Temporal lobe (tissue), 2 donors: ENCODE data around the genes SP3 and SP9.

GRCh38 chr2:173929608-173930062 is 35.5 kb downstream of the SP3 start:
- RAMPAGE, long total RNA = no peak

GRCh38 chr2:173949432-173949986 is 15.7 kb downstream of the SP3 start:
- RAMPAGE, long total RNA = no peak

DNA sequence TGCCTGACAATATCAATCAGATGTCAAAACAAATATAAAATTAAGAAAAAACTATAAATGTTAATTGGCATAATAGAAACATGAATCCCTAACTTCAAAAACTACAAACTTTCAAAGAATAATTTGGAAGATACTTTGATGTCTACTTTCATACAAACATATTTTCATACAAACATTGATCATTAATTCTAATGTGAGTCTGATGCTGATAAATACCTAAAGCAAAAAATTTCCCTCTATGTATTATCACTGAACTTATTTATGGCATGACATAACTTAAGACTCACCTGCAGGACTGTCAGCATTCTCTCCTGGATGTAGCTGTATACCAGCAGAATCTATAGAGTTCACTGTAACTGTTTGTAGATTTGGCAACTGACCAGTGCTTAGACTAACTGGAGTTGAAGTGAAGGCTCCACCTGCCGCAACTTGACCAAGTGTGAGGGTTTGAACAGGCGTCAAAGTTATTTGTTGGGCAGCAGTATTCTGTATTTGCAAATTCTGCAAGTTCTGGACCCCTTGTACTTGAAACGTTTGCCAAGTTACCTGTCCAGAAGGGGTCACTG is 10.5 kb downstream of the SP3 start:
- RAMPAGE, long total RNA = no peak

DNA sequence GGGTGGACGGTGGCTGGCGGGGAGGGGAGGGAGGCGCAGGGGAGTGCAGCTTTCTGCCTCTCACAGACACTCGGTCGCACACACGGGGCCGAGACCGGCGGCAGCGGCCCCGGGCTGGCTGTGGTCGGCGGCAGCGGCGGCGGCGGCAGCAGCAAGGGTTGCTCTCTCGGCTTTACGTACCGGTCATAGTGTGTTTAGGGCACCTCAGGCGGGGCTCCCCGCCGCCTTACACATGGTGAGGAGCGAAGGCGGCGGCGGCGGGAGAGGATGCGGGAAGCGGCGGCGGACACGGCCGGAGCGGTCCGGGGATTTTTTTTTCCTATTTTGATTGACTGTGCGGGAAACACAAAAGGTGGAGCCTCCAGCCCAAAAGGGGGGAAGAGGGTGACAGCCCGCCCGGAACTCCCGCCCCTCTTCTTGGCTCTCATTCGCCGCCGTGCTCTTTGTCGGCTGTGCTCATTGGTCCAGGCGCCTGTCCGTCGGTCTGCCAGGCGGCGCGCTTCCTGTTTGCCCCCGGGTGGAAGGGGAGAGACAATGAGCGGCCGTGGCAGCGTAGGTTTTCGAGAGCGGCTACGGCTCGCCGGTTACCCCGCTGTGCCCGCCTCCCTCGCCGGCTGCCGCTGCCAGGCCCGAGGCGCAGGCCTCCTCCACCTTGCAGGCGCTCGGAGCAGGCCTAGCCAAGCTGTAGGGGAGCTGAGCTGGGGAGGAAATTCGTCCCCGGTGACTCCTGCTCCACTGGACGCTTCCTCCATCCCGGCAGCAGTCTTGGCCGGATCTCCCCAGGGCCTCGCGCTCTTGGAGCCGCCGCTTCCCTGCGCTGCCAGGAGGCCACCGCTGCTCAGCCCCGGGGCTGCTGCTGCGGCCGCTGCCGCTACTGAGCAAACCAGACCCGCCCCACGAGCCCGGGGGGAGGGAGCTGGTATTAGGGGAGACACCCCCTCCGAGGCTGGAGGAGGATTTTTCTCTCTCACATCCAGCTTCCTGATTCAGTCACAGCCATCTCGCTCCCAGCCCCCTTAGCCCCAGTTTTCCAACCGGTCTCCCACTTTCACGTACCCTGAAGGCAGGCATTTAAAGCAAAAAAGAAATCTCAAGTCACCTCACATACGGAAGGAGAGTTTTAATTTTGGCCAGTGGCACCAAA is at the start of gene SP3:
SP3 (minus strand) TSS at position 389 of the 1,144 bp plus-strand sequence.
- RAMPAGE, long total RNA = start-site peak on the plus strand centred at position 522 of the sequence, 20 bp wide, 10 and 10 reads in 2 replicates

DNA sequence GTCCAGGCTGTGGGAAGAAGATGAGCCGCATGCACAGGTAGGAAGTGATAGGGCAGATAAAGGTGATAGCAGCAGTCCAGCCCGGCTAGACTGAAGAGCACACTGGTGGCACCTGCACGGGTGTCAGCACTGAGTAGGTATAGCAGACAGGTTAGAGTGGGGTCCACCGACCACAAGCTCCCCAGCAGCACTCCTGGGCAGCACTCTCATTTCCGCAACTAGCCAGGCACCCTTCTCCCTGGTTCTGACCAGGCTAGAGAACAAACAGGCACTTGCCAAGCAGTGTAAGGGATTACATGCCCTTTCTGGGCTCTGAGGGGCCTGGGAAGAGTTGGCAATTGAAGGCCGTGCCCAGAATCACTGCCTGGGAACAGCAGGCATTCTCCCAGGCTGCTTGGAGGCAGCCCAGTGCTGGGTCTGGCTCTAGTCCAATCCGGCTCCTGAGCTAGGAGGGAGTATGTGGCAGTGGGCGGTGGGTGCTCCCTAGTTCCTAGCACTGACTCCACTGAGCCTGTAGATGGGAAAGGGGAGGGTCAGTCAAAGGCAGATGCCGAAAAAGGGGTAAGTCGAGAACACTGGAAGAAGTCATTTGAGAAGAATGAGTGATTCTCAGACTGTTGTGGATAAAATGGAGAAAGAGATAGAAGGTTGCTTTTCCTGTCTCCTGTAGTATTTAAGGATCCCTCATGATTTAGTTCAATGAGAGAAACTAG is 34.1 kb upstream of the SP3 start:
- RAMPAGE, long total RNA = no peak

DNA sequence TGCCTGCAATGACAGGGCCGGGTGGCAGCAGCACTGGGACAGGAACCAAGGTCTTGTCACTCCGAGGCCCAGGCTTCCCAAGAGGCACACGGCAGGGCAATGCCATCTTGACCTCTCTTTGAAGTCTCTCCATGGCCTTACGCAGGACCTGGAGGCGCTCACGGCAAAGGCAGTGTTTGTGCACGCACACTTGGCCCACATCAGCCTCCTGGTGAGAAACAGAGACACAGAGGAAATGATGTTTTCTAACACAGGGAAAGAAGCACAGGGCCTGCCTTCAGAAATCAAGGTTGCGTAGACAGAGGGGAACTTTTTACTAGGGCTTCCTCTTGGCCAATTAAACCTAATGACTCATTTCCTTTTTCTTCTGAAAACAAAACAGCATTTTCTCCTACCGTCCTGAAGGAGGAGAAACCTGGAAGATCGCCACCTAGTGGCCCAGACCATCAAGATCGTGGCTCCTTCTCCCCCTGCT is 74.5 kb upstream of the SP3 start:
- RAMPAGE, long total RNA = no peak

- RAMPAGE, long total RNA = no peak
Observed at GRCh38 chr2:174117730-174118804, 130.3 kb downstream of the OLA1 start.

- RAMPAGE, long total RNA = no peak
Observed at GRCh38 chr2:174334368-174335162, at the start of gene SP9. Gene SP9, plus strand, starts transcription at chr2:174334954.

- RAMPAGE, long total RNA = no peak
Observed at GRCh38 chr2:174487539-174487795, 638 bp upstream of the GPR155 start.

- RAMPAGE, long total RNA = no peak
Observed at GRCh38 chr2:174569496-174569955, 28.1 kb downstream of the WIPF1 start.

DNA sequence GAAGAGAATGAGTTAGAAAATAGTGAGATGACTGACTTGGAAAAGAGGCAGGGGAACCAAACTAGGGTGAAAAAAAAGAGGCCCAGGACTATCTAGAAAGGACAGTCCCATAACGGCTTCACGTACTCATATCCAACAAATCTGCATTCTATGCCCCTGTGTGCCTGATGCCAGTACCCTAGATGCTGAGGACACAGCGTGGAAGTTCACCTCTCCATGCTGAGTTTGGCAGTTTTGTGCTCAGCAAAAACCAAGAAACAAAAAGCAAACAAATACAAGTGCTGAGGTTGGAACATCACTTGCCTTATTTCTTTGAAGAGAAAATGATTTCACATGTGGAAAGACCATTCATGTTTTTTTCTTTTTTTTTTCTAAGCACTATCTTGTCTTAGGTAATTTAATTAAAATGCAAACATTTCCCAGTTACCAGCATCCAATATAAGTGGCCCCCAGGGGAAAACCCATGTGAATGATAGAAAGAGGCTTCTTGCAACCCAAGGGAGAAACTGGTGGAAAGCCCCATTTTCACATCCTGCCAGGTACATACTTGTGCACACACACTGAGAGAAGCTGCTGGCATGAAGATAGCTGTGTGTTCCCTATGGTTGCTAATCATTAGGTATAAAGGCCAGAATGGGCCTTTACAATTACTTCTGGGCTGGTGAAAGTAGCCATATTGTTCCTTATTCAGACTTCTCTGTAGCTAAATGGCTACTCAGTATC is 10.7 kb upstream of the WIPF1 start:
- RAMPAGE, long total RNA = no peak

DNA sequence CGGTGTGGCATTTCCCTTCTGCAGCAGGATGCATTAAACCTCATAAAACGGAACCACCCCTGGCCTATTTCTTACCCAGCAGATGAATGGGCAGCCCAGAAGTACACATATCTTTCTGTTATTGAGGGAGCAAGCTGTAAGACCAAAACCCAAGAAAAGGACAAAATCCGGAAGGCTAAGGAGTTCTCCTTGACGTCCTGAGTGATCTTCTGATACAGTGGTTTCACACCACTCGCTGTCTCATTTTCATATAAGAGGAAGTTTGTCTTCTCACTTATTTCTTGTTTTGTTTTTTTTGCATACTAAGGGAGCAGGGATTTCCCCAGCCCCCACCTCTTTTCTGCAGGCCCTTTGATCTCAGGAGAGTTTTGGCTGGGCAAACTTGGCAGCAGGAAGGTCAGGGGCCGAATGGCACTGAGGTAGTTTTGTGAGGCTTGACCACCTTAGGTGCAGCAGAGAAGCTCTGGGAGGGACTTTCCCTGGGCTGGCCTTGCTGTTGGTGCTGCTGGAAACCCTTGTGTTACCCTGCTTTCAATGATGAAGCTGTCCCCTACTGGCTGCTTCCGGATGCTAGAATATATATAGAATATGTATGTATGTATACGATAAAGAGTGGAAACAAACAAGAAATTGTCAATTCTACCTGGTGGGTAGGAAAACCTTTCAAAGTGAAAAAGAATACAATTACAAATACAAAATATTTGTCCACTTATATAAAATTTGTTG is 13.3 kb downstream of the CHRNA1 start:
- RAMPAGE, long total RNA = no peak

DNA sequence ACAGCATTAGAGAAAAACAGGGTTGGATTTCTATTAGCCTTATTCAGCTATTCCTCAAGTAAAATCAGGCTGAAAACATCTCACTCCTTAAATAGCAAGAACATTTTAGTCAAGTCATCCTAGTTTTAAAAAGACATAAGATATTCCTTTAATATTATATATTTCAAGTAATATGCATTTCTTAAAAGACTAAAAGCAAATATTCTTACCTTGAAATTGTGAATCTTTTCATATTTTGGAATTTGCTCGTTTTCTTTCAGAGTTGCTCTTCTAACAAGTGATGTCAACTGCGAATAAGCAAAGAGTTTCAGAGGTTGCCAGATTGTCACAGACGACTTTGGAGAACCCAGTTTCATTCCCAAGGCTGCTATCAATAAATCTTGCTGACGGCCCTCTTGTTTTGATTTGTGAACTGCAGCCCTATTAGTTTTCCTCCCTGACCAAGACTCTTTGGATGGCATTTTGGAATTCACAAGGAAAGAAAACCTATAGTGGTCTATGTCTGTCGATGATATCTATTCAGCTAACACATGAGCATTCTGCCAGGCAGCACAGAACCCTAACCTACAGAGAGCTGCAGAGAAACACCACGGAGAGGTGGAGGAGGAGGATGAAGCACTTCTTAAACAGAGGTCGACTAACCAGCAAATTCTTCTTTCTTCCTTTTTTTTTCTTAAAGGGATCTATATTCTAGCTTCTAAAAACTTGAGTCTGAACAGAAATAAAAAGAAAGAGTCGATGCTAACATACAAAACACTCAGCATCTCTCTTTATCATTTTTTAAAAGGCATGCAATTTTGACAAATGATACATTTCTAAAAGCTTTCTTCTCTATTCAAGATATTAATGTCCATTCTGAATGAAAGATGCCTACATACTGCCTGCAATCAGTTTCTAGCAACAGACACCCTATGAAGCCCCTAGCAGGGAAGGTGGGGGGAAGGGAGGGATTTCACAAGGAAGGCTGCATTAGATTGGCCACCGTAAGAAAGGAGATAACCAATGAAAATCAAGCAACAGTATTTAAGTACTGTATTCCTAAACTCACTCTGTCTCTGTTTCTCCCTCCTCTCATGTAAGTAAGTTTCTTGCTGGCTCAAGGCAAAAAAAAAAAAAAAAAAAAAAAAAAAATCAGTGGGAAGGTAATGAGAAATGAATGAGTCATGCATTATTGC is 82.8 kb upstream of the CHRNA1 start:
- RAMPAGE, long total RNA = no peak

DNA sequence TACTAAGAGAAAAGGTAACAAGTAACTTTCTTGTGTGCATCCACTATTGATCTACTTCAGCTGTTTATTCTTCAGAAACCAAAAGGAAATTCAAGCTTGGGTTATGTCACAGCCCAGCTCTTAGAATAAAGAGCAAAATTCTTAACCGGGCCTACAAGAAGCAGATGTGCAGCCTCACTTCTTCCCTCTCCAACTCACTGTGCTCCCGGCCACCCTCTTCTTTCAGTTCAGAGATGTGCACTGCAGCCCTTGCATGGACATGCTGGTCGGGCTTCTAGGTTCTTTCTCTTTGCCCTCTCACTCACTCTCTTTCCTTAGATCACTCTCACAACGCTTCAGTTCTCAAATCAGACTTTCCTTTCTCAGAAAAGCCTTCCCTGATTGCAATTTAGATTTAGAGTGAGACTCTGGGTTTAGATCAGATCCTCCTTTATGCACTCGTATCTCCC is 104.1 kb downstream of the CHN1 start:
- RAMPAGE, long total RNA = no peak

DNA sequence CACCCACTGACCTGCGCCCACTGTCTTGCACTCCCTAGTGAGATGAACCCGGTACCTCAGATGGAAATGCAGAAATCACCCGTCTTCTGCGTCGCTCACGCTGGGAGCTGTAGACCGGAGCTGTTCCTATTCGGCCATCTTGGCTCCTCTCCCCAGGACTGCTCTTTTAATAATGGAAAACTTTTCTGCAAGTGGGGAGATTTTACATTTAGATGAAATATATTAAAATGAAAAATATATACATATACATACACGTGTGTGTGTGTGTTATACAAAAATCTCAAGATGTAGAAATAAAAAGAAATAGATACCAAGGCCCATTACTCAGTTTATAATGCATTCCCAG is 297.4 kb downstream of the LNPK start:
- RAMPAGE, long total RNA = no peak

GRCh38 chr2:175953149-175953772 is 48.8 kb downstream of the LNPK start:
- RAMPAGE, long total RNA = no peak

GRCh38 chr2:175958106-175958387 is 44.0 kb downstream of the LNPK start:
- RAMPAGE, long total RNA = no peak

GRCh38 chr2:176080571-176080939 is 3.2 kb downstream of the EVX2 start:
- RAMPAGE, long total RNA = no peak

DNA sequence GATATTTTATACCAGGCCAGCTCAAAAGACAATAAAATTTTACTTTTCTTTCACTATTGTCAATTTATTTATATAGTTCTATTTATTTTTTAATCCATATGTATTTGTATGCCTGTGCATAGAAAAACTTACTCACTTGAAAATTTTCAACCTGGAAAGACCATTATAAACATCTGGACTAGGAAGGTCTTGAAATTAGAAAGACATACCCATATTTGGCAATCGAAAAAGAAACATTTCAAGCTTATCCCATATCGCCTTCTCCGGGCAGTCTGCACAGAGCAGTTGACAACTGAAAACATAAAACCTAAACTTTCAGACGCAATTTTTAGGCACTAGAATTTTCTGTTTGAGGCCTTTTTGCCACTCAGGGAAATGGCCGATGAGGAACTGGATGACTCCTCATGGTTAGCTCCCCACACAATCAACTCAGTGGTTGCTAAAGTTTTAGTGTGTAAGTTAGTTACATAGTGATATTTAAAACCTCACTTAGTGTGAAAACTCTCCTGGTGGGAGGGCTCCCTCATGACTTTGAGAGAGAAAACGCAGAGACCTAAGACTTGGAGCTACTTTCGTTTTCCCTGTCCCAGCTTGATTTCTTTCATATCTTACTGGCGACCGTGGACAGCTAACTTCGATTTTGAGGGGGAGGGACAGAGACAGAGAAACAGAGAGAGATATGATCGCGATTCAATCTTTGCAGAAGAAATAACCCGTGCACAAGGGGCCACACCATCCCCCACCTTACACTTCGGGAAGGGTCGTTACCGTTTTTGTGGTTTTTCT is 3.2 kb upstream of the HOXD12 start:
- RAMPAGE, long total RNA = no peak

DNA sequence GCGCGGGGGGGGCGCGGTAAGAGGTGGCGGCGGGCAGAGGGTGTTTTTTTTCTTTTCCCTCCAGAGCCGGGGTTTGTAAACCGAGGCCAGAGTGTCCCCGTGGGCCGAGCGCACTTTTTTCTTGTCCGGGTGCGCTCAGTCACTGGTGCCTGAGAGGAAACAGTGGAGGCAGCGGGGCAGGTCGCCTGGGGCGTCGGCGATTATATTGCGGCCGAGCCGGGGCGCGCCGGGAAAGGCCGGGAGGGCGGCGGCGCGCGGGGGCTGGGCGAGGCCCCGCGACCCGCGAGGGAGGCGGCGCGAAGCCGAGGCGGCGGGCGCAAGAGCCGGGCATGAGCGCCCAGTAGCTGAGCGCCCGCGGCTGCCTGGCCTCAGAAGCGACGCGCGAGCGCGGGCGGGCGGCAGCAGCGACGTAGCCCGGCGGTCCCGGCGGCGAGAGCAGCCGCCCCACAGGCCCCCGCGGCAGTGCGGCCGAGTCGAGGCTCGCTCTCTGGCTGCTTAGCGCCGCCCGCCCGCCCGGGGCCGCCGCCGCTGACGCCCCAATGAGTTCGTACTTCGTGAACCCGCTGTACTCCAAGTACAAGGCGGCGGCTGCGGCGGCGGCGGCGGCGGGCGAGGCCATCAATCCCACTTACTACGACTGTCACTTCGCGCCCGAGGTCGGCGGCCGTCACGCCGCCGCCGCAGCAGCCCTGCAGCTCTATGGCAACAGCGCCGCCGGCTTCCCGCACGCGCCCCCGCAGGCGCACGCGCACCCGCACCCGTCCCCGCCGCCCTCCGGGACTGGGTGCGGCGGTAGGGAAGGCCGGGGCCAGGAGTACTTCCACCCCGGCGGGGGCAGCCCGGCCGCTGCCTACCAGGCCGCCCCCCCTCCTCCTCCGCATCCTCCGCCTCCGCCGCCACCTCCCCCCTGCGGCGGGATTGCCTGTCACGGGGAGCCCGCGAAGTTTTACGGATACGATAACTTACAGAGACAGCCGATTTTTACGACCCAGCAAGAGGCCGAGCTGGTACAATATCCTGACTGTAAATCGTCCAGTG is 642 bp downstream of the HOXD8 start:
- RAMPAGE, long total RNA = no peak